ENCODE results near the genes TMED9 and GRM6.

DNA sequence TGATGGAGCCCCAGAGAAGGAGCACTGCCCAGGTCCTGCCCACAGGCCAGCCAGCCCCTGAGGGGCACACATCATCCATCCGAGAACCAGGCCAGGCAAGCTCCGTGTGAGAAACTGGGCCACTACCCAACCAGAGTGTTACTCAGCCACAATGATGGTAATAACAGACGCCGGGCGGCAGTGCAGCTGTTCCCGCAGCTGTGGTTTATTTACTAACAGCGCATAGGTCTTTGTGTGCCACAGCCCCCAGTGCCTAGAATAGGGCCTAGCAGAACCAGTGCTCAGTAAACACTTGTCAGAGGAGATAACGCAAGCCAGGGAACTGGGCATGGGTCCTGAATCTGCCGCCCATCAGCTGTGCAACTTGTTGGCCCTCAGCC lies 2.3 kb downstream of the MXD3 start:
- PRO-cap: no peak

DNA sequence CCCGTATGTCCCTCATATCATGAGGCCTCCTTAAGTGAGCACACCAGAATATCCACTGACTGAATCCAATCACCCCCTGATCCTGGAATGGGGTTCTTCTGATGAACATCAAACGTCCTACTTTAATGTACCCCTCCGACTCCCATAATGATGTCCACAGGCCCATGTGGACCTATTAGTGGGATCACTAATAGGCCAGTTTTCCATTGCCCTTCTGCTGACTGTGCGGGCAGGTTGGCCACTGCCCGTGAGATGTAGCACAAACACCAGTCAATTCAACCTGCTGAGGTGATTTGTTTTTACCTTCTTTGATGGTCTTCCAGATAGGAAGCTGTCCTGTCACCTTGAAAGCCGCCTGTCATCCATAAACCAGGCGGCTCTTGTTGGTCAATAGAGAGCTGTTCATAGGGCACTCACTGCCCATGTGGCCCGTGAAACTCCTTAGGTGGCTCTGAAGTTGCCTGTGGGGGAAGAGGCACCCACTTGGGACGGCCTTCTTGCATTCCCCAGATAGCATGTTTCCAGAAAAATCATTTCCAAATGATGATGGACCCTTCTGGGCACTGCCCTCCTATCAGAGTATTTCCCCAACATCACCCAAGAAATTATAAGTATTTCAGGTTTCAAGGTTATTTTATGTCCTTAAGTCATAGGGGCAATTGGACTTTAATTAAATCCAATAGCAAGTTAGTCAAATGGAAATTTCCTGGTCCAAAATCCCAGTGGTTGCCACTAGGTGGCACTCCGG lies 5.8 kb upstream of the MXD3 start:
- PRO-cap: no peak

DNA sequence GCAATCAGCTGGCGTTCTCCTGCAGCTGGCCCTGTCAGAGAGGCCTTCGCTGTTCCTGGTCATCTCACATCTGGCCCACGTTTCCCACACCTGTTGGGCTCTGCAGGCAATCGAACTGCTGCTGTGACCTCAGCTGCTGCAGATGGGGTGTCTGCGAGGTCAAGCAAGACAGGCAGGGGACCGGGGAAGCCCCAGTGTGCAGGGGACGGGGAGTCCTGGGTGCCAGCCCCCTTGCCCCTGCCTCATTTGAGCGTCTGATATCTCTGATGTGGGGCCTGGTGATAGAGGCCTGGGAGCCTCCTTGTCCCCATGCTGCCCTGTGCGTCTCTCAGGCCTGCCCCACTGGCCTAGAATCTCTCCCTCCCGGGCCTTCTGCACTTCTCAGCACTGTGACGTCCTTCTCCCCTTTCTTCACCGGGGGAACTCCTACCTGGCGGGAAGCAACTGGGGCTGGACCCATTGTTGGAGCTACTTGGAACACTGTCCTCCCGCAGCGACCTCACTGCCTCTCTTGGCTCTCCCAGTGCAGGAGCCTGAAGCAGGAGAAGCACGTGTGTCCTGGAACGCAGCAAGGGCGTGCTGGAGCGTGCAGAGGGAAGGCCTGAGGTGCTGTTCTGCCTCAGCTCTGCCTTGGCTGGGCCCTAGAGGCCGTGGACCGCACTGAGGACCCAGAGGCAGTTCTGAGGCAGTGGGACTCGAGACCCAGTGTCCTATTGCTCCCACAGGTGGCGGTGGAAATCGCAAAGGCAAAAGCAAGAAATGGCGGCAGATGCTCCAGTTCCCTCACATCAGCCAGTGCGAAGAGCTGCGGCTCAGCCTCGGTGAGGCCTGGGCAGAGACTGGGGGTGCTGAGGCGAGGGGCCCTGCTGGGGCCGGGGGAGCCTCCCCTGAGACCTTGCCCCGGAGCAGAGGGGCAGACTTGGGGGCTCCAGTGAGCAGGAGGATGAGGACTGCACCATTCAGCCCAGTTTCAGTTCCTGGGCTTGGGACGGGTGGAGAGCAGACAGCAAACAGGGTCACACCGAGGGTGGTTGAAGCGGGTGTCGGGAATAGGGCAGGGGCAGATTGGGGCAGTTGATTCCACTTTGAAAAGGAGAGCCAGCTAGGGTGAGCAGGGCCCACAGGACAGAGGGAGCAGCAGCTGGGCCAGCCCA lies 4.0 kb downstream of the GRK6 start:
- PRO-cap: no peak

DNA sequence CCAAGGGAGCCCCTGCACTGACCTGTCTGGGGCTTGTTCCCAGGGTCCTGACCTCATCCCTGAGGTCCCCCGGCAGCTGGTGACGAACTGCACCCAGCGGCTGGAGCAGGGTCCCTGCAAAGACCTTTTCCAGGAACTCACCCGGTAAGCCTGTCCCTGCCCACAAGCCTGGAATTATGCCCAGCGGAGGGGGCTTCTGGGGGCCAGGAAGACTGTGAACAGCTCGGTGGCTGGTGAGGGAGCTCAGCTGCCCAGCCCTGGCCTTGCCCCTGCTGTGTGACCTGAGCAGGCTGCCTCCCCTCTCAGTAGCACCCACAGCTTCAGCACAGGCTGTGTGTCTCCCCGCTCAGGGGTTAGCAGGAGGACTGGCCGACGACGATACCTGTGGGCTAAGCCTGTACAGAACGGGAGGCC lies 6.2 kb downstream of the GRK6 start:
- PRO-cap: no peak

DNA sequence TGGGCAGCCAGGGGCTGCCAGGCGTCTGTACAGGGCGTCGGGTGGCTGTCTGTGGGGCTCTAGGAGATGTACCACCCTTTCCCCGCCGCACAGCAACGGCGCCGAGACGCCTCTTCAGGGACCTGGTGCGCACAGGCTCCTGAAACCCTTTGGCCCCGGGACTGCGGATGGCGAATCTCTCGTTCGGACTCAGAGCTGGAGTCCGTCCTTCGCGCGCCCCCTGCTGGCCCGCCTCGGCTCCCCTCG lies 7.7 kb downstream of the PRR7 start:
- PRO-cap: no peak

- PRO-cap: no peak
These were observed 8.0 kb downstream of the PRR7 start for GRCh38 chr5:177454606-177454988.

DNA sequence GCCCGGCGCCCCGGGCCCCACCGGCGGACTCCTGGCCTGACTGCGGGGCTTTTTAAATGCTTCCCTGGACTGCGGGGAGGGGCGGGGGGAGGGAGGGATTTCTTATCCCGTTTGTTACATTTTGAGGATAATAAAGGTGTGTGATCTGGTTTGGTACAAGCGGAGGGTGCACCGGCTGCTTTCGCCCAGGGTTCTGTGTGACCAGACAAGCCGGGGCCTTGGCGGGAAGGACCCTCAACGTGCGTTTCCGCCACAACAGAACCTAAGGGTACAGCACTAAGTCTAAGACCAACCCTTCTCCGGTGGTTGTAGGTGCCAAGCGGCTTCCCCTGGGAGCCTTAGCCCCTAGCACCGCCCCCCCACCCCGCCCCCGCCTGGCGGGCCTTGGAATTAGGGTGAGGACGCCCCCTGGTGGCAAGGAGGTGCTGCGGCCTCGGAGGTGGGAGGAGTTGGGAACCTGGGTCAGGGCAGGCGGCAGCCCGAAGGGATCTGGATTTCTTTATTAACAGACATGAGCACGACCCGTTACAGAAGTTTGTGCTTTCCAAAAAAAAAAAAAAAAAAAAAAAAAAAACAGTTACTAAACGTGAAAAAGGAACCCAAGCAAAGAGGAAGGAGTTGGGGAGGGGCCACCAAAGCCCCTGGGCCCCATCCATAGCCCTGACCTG lies 9.6 kb downstream of the PRR7 start:
- PRO-cap: unidirectional peak, minus-strand start at position 301 of the sequence

- PRO-cap: bidirectional peak, plus-strand start at chr5:177477123, minus-strand start at chr5:177476980
These were observed 3.1 kb upstream of the DBN1 start for GRCh38 chr5:177476275-177477269.

- PRO-cap: no peak
These were observed 5.6 kb upstream of the DBN1 start for GRCh38 chr5:177478795-177479625.

DNA sequence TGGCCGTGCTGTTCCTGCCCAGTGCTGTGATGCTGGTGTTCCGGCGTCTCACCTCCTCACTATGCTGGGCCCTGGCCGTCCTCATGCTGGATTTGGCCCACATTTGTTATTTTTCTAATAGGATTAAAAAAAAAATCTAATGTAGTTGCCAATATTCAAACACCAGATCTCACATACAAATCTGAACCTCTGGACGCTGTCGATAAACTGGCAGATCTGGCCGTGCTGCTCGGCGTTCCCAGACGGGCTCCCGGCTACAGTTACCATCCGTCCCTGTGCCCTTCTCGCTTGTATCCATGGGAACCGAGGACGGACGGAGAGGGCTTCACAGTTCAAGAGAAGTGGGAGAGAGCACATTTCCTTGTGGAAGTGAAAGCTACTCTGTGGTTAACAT lies 6.2 kb upstream of the DBN1 start:
- PRO-cap: no peak

DNA sequence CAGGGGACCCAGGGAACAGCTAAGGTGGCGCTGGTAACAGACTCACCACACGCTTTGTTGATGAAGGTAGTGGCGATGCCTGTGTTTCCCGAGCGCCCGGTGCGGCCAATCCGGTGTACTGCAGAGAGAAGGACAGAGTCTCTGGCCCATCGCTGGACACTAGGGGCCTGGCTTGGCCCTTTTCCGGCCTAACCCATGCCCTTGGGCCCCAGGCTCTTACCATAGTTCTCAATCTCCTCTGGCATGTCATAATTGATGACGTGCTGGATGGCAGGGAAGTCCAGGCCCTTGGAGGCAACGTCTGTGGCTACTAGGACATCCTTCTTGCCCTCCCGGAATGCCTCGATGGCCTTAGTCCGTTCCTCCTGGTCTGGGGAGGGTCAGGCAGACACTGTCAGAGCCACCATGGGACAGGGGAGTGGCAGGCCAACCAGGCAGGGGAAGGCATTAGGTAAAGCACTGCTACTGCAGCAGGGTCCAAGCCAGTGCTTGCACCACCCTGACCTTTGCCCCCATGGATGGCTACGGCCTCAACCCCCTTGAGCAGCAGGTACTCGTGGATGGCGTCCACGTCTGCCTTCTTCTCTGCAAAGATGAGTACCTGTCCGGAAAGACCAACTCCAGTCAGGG lies 2.8 kb upstream of the DOK3 start:
- PRO-cap: no peak

- PRO-cap: no peak
These were observed 11.4 kb downstream of the FAM193B start for GRCh38 chr5:177542701-177543659.

DNA sequence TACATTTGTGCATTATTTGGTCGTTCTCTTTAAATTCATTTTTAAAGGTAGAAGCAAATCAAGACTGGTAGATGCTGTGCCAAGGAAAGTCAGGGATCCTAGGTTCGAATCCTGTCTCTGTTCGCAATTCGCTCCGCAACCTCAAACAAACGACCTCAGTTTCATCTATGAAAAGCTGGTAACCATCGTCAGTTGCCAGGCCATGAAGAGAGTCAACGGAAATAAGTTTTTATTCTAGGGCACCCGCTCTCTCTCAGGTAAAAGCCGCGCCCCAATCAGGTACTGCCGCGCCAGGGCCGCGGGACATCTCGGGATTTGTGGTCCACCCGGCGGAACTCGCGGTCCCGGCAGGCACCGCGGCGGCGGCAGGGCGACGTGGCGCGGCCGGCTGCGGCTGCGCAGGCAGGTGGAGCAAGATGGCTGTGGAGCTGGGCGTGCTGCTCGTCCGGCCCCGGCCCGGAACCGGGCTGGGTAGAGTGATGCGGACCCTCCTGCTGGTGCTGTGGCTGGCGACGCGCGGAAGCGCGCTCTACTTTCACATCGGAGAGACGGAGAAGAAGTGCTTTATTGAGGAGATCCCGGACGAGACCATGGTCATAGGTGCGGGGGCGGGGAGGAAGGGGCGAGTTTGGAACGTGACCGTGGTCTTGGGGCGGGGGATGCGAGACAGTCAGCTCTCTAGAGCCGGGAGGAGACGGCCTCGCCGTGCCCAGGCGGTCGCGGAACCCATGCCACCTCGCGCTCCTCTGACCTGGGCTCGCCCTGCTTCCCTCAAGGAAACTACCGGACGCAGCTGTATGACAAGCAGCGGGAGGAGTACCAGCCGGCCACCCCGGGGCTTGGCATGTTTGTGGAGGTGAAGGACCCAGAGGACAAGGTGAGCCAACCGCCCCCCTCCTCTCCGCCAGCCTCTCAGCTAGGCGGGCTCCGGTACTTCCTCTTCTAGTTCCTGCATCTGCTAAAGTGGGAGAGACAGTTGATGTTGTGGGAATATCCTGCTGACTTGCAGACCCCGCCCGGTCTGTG lies at the start of gene TMED9:
TMED9 (plus strand) TSS at position 405 of the 1,026 bp plus-strand sequence.
- PRO-cap: unidirectional peak, plus-strand start at position 376 of the sequence; unidirectional peak, plus-strand start at position 405 of the sequence; unidirectional peak, minus-strand start at position 960 of the sequence

GRCh38 chr5:177670055-177670486 lies 70.1 kb downstream of the B4GALT7 start:
- PRO-cap: no peak

GRCh38 chr5:178117716-178118789 lies 4.7 kb downstream of the N4BP3 start:
- PRO-cap: no peak

DNA sequence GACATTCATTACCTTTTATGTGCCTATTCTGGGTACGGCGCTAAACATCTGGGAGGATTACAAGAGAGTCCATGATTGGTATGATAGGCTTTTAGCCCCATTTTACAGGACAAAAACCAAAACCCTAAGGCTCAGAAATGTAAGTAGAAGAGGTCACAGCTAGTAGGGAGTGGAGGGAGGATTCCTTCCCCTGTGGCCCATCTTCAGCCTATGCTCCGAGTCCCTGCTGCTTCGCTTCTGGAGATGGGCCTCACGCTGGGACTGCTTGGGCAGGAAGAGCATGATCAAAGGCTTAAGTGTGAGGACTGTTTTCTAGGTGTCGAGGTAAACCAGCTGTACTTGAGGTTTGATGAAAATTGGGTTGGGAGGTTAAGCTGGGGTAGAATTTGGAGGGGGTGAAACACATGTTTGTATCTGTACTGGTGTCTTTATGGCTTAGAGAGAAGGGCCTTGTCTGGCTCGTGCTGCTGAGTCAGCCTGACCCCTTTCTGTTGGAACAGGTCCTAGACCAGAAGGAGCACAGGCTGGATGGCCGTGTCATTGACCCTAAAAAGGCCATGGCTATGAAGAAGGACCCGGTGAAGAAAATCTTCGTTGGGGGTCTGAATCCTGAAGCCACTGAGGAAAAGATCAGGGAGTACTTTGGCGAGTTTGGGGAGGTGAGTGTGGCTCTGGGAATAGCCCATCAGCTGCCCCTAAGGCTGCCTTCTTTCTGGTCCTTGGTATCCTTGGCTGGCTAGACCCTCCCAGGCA lies 2.1 kb downstream of the HNRNPAB start:
- PRO-cap: no peak

GRCh38 chr5:178209593-178210338 lies 5.4 kb downstream of the HNRNPAB start:
- PRO-cap: no peak

DNA sequence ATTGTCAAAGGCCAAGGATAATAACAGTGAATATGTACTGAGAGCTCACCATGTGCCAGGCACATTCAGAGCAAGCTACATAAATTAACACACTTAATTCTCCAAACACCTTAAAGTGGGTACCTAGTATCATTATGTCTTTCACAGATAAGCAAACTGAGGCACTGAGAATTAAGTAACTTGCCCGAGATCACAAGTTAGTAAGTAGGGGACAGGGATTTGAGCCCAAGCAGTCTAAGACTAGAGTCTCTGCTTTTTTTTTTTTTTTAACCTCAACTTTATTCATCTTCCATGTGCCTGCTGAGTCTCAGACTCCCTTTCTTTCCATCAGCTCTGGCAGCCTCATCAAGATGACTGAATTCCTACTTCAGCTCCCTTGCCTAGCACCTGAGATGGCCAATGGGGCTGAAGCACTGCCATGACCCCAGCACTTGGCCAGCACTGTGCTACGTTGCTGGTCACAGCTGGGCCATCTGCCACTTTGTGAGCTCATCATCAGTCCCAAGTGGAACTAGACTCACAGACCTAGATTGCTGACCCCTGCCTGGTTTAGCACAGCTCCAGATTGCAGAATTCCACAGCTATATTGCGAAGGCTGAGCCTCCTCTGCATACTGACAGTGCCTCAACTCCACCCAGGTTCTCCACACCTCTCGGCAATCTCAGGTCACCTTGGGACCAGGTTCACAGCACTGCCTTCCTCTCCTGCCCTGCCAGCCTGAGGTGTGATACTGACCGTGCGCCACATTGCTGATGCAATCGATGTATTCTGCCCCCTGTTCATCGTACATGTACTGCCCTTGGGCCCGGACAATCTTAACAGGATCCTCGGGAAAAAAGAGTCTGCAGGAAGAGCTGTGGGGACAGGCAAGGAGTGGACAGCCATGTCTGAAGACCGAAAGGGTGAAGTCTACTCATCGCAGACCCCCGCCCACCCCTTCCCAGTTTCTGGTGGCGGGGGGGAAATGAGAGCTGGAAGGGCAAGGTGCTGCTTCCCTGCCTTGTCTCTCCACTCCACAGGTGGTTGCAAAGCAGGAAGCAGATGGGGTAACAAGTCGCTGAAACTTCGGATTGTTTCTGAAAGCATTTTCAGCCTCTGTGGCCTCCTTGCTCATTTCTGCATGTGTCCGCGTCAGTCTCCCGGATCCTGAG lies 1.6 kb downstream of the PHYKPL start:
- PRO-cap: no peak

DNA sequence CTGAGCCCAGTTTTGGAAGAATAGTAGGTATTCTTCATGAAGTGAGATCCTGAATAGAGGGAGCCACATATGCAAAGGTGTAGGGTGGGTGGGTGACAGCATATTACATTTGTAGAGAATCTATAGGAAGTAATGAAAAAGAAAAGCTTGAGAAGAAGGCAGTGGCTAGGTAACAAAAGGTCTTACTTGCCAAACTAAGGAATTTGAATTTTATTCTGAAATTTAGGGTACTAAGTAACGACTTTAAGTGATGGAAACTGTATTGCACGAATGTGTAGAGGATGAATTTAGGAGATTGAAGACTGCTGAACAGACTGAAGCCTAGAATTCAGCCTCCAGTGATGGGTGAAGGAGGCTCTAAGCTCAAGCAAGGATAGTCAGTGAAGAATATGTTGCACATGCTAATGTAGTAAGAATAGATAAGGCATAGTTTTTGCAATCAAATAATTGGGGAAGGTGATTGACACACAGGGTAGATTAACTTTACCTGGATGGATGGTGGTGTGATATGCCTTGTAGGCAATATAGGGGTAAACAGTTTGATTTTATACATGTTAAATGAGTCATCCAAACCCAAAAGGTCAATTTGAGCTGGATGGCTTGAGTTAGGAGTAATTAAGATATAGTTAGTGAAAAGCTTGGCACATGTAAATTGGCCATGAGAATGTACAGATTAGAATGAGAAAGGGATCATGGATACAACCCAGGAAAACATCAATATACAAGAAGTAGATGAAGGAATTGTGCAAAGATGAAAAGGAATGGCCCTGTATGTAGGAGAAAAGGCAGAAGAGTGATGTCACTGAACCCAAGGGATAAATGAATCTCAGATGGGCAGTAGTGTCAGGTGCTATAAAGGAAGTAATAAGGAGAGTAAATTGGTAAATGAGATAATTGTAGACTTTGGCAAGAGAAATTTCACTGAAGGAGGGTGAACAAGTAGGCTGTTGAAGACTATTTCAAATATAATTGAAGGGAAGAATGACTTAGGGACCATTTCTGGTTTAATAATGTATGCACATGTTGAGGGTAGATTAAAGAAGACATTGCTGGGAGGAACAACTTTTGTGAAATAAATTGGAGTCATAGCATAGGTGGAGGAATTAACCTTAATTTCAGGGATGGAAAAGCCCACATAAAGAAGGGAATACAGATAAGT lies 9.6 kb upstream of the ZFP2 start:
- PRO-cap: no peak

- PRO-cap: no peak
These were observed at the start of gene GRM6 for GRCh38 chr5:178995310-178995480. Gene GRM6 (minus strand): TSS chr5:178995320.

Measured in cardiac septum (tissue), 1 donor.